Vermiform appendix (tissue), 1 donor: ENCODE measurements around the genes CTRL, PSMB10, DPEP2 and CDH1.

DNA sequence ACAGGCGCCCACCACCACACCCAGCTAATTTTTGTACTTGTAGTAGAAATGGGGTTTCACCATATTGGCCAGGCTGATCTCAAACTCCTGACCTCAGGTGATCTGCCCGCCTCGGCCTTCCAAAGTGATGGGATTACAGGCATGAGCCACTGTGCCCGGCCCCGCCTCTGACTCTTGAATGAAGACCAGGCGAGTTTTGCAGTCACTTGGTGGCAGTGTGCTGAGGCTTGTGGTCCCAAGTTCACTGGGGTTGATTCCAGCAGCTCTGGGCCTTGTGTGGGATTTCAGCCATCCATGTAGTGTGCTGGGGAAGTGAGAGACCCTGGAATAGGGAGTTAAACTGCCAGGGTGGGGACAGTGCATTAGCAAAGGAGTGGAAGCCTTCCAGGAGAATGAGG is 14.3 kb downstream of the PSKH1 start:
- PRO-cap = no peak

DNA sequence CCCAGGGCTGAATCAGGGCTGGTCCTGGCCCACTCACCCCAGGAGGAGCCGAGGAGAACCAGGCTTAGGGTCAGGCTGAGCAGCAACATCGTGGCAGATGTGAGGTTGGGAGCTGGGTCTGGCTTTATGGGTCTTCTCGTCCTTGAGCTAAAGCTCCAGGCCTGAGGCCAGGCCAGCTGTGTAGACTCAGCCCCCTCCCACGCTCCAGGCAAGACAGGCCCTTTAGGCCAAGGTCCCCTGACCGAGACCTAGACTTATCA is at the start of gene CTRL:
Gene CTRL, minus strand, starts transcription at position 99 of the 260 bp plus-strand sequence.
- PRO-cap = no peak

GRCh38 chr16:67935080-67936235 is 1.2 kb downstream of the PSMB10 start:
- PRO-cap = bidirectional peak, plus-strand start at chr16:67935972, minus-strand start at chr16:67935655; bidirectional peak, plus-strand start at chr16:67936114, minus-strand start at chr16:67936083

DNA sequence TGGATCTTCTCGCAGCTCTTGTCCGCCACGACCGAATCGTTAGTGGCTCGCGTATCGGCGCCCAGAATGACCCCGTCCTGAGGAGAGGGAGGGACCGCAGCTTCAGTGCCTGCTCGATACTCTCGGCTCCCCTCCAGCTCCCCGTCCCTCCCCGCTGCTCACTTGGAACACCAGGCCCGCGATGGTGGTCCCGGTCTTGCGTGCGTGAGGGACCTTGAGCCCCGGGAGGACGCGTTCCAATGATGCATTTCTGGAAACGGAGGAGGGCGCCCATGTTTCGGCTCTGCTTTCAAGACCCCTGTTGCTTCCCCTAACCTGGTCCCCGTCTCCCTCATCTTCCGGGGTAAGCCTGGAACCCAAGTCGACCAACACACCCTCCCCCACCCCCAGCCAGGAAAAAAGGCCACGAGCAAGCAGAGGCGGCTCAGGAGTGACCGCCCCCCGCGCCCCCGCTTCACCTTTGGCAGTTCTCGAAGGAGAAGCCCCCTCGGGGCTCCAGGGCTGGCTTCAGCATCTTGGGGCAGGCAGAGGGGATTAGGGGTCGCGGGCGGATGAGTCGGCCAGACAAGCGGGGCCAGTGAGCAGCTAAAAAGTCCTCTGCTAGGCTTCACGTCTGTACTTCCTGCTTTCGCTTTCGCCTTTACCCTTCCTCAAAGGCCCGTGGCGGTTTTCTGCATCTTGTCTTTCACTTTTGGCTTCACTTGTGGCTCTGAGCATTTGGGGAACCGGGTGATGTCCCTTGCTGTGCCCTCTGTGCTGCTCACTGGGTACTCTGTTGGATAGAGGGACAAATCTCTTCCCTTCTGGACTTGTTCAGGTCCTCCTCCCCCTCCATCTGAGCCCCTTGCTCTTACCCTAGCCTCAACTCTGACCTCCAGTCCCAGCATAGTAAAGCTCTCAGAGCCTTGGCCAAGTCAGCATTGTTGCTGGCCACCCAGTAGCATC is at the start of gene PSMB10:
Gene PSMB10, minus strand, starts transcription at position 615 of the 945 bp plus-strand sequence.
- PRO-cap = bidirectional peak, plus-strand start at position 393 of the sequence, minus-strand start at position 333 of the sequence; bidirectional peak, plus-strand start at position 696 of the sequence, minus-strand start at position 615 of the sequence

DNA sequence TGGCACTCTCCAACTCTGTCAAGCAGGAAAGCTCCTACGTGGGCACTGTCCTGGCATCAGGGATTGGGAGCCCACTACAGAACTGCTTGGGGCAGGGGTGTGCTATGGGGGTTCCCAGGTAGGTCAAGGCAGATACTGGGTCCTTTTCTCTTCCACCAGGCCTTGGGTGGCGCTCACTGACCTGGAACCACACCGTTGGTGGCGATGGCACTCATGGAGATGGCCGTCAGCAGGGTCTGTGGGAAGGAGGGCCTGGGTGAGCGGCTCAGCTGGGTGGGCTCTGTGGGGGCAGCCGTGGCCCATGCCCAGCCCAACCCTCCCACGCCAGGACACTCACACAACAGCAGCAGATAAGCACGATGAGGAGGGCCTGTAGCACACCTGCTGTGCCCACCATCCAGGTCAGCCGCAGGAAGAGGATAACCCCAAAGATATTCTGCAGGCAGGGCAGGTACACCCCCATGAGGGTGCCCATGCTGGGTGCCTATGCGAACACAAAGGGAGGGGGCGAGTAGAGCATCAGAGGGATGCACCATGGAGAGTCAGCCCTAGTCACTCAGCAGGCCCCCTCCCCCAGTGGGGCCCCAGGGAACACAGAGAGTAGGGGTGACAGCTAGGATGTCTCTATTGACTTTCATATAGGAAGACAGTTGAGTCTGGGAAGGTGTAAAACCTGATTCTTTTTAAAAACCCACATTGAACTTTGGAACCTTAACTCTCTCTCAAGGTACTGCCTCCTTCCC is 10.7 kb downstream of the SLC12A4 start:
- PRO-cap = no peak

DNA sequence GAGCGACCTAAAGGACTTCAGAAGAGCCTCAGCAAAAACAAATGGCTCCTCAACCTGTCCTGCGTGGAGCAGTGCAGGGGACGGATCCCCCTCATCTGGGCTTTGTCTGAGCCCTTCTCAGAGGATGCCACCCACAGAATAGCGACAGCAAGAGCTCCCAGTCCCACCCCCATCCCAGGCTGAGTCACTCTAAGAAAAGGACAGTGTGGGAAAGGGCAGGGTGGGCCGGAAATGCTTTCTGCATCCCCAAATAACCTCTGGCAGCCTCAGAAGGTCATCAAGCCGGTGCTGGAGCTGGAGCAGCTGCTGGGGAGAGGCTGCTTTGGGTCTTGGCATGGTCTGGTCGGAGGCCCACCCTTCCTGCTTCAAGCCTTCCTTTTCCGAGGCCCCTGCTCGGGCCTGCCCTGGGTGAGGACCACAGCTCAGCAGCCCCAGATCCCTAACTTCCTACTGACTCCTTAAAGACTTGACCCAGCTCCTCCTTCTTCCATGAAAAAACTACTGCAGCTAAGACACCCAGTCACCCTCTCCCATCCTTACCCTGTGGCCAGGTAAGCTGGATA is 8.8 kb downstream of the SLC12A4 start:
- PRO-cap = no peak

GRCh38 chr16:67998615-67999912 is at the start of gene DPEP2:
Gene DPEP2 (minus strand): TSS chr16:67999484.
- PRO-cap = unidirectional peak, plus-strand start at chr16:67999046

GRCh38 chr16:68078324-68079147 is 6.6 kb upstream of the NFATC3 start:
- PRO-cap = no peak

DNA sequence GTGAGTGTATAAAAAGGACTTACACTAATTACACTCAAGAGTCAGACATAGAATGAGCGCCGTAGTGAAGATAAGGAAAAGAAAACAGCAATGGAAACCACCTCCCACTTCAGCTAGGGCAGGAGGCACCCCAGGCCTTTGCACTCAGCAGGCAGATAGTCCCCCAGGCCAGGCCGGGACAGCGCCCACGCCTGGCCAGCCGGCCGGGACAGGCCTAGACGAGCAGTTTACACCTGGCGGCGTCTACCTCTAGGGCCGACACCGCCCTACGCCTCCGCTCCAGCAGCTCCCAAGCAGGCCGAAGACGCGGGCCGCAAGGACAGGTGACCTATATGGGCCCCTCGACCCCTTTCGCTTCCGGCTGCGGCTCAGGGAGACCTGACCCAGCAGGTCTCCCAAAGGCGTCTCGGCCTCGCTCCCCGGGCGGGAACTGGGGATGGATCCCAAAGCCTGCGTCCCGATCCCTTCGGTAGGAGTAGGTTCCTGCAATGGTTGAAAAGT is 943 bp downstream of the ESRP2 start:
- PRO-cap = unidirectional peak, plus-strand start at position 225 of the sequence

GRCh38 chr16:68309822-68310139 is 965 bp downstream of the SLC7A6OS start:
- PRO-cap = no peak

DNA sequence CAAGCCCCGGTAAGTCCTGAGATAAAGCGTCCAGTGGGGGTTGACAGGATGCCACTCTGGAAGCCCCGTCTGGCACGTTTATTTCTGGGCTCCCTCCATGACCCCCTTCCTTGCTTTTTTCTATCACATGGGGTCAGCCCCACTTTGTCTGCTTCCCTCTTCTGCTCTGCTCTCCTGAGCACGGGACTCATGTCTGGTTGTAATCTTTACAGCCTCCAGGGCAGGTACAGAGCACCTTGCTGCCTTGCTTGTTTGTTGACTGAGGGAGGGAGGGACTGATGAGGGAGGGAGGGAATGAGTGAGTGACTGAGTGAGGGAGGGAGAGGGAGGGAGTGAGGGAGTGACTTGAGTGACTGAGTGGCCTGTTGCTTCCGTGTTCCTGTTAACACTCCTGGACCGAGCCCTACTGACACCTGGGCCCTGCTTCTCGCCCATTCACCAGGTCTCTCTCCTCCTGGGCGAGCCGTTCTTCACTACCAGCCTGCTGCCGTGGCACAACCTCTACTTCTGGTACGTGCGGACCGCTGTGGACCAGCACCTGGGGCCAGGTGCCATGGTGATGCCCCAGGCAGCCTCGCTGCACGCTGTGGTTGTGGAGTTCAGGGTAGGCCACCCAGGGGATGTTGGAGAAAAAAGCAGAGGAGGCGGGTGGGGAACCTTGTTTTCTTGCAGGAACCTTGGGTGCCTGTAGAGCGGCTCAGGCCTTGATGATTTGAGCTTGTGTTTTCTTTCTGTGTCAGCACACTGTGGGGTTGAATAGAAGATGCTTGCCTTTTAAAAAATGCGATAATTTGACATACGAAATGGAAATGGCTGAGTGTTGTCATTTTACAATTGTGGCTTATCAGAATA is 41.2 kb downstream of the PRMT7 start:
- PRO-cap = unidirectional peak, plus-strand start at position 382 of the sequence

DNA sequence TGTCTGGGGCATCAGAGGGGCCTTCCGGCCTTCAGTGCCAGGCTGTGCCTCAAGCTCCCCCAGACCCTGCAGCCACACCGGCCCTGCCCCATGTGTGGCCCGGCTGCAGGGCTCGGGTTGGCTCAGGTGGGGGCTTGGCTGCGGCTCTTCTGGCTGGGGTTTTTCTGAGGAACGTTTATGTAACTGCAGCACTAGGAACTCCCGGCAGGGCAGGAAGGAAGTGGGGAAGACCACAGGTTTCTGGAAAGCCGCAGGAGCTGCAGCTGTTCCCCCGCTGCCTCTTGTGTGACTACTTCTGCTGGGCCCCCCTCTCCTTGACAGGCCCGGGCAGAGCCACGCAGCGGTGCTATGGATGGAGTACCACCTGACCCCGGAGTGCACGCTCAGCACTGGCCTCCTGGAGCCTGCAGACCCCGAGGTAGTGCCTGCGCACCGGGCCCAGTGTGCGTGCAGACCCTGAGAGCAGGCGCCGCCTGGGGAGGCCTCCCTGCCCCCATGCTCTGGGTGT is 45.6 kb downstream of the PRMT7 start:
- PRO-cap = no peak

DNA sequence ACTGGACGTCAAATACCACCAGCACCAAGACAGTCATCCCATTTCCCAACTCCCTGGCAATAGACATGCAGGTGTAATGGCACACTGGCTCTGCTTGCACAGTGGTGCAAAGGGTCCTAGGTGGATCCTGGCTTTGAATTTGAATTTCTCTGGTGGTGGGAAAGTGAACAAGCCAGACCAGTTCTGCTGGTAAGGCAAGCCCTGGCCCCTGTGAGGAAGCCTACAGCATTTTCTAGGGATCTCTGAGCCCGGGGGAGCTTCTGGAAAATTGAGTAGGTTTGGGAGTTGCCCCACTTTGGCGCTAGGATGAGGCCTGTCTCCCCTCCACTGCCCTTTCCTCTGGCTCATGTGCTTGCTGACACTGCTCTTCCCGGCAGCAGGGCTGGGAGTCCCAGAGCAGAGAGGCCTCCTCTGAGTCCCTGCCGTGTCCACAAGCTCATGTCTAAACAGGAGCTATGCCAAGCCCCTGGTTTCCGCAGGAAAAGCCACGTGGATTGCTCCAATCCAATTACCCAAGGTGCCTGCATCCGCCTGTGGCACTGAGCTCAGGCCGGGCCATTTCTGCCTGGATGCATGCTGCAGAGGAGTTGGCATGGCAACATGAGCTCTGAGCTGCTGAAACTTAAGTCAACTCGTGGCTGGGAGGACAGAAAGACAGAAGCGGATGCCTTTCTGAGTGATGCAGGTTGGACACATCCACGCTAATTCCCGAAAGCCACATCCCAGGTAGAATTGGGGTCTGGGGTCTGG is 67.1 kb downstream of the PRMT7 start:
- PRO-cap = no peak

- PRO-cap = no peak
Observed at GRCh38 chr16:68386356-68387167, 61.7 kb downstream of the SMPD3 start.

GRCh38 chr16:68529897-68530831 is 8.9 kb upstream of the ZFP90 start:
- PRO-cap = bidirectional peak, plus-strand start at chr16:68530123, minus-strand start at chr16:68529991

- PRO-cap = bidirectional peak, plus-strand start at chr16:68539604, minus-strand start at chr16:68539513; bidirectional peak, plus-strand start at chr16:68539757, minus-strand start at chr16:68539670
Observed at GRCh38 chr16:68539371-68540052, 421 bp downstream of the ZFP90 start.

- PRO-cap = no peak
Observed at GRCh38 chr16:68563578-68564316, 24.7 kb downstream of the ZFP90 start.

DNA sequence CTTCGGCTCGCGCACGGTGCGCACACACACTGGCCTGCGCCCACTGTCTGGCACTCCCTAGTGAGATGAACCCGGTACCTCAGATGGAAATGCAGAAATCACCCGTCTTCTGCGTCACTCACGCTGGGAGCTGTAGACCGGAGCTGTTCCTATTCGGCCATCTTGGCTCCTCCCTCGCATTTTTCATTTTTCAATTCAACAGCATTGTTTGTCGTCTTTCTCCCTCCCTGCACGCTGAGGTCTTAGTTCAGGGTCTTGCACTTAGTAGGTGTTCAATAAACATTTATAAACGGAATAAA is 50.2 kb downstream of the ZFP90 start:
- PRO-cap = no peak

DNA sequence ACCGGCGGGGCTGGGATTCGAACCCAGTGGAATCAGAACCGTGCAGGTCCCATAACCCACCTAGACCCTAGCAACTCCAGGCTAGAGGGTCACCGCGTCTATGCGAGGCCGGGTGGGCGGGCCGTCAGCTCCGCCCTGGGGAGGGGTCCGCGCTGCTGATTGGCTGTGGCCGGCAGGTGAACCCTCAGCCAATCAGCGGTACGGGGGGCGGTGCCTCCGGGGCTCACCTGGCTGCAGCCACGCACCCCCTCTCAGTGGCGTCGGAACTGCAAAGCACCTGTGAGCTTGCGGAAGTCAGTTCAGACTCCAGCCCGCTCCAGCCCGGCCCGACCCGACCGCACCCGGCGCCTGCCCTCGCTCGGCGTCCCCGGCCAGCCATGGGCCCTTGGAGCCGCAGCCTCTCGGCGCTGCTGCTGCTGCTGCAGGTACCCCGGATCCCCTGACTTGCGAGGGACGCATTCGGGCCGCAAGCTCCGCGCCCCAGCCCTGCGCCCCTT is at the start of gene CDH1:
Gene CDH1, plus strand, starts transcription at position 254 of the 497 bp plus-strand sequence.
- PRO-cap = bidirectional peak, plus-strand start at position 254 of the sequence, minus-strand start at position 102 of the sequence

DNA sequence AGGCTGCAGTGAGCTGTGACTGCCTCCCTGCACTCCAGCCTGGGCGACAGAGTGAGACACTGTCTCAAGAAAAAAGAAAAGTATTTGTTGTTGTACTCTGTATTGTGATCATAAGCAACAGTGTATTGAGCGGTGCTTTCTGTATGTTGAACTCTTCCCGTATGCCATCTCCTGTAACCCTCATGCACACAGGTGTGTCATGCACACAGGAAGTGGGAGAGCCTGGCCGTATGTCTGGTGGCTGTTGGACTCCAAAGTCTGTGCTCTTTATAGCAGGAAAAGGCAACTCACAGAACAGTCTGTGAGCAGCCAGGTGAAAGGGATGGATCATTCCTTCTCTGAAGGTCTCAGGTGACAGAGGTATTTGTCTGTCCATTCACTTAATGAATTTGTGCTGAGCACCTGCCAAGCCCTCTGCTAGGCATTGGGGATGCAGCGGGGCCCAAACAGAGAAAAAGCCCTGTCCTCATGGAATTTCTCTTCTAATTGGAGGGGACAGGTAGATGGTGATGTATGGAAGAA is 17.3 kb downstream of the CDH1 start:
- PRO-cap = bidirectional peak, plus-strand start at position 292 of the sequence, minus-strand start at position 163 of the sequence